Metanephros (tissue), 2 donors: ENCODE measurements around a stretch of chr2.

- RAMPAGE, long total RNA, result no peak
Observed at GRCh38 chr2:218664709-218665247, 5.3 kb downstream of the BCS1L start.

GRCh38 chr2:218755179-218755744, 26.7 kb upstream of the CYP27A1 start:
- RAMPAGE, long total RNA, result no peak

DNA sequence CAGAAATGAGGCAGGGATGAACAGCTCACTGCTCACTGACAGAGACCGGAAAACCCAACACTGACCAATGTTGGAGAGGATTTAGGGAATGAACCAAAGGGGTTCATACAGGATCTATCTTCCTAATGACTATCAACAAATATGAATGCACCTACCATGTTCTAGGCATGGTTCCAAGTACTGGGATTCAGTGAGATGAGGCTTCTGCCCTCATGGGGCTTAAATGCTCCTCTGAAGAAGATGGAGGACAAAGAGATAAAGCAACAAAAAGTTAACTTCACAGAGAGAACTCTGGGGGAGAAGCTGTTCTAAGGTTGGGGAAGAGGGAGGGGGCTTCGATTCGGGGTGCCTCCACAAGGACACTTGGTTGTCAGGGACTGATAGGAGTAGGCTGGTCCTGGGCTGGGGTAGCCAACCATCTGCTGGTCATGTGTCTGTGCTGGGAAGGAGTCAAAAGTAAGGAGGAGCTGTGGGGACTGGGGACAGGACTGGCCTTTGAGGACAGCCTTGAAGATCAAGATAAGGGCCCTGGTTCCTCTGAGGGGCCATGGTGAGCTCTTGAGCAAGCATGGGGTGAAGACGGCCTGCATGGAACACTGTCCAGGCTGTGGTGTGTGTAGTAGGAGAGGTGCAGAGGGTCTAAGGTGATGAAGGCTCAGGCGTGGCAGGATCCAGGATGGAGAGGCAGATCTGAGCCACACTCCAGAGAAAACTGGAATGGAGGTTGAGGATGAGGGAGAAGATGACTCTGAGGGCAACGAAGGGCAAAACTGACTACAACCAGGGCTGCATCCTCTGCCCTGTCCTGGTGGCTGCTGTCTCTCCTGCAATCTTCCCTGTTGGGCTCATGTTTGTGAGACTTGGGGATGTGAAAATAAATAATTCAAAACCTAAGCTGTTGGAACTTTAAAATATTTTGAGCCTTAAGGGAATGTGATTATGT, 1.7 kb downstream of the CYP27A1 start:
- RAMPAGE, long total RNA, result no peak

DNA sequence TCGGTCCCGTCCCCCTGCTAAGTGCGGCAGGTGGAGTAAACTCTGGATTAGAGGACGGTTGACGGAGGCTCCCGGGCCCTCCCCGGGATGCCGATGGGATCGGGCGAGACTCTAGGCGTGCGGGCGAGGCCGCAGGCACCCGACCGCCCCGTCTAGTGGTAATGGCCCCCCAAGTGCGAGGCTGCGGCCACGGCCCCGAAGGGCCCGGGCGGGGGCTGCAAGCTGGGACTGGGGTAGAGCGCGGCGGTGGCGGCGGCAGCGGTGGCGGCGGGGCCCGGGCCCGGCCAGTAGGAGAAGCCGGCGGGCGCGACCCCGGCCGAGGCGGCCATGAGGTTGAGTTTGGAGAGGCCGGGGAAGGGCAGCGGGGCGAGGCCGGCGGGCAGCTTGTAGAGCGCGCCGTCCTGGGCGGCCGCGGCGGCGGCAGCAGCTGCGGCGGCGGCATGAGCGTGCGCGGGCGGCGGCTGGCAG, 3.4 kb downstream of the FEV start:
- RAMPAGE, long total RNA, result no peak

DNA sequence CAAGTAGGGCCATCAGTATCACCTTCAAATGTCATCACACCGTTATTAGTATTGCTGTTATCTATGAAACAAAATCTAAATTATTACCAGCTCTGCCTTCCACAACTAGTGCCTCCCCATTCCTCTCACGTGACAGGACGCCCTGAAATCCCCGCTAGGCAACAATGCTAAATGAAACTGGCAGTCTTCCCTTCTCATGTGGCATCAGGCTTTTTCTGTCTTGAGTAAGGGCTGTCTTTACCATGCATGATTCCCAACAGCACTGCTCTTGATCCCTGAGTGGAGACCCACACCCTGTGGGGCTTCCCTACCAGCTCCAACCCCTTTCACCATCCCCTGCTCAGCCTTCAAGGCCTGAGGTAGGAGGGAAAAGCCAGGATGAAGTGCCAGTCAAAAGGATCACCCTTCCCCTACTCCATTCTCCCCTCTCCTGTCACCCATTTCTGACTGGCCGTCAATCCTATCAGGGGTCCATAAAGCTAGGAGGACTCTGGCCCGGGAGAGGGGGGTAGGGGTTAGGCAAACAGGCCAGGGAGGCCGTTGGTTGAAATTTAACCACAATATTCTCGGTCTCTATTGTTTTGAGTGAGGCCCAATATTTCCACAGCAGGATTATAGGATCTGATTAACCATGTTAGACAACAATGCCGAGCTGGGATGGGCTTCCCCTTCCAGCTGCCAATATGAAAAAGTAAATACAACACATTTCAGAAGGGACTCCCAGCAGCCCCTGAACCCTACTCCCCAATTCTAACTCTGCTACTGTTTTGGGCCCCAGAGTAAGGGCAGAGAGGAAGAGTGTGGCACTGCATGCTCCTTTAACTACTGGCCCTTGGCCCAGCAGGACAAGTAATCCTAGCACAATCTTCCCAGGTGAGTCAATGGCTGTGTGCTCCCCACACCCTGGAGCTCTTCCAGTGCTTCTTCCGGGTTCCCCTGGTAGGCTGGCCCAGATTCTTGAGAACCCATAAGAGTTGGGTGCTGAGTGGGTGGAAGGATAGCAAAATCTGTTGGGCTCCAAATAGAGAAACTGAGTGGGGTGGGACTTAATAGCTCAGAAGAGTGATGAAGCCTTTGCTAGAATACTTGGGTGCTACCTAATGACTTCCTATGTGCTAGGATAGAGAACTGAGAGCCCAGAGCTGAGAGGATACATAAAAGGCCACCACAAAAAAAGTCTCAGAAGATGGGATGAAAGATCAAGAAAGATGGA, 10.5 kb upstream of the IHH start:
- RAMPAGE, long total RNA, result no peak

DNA sequence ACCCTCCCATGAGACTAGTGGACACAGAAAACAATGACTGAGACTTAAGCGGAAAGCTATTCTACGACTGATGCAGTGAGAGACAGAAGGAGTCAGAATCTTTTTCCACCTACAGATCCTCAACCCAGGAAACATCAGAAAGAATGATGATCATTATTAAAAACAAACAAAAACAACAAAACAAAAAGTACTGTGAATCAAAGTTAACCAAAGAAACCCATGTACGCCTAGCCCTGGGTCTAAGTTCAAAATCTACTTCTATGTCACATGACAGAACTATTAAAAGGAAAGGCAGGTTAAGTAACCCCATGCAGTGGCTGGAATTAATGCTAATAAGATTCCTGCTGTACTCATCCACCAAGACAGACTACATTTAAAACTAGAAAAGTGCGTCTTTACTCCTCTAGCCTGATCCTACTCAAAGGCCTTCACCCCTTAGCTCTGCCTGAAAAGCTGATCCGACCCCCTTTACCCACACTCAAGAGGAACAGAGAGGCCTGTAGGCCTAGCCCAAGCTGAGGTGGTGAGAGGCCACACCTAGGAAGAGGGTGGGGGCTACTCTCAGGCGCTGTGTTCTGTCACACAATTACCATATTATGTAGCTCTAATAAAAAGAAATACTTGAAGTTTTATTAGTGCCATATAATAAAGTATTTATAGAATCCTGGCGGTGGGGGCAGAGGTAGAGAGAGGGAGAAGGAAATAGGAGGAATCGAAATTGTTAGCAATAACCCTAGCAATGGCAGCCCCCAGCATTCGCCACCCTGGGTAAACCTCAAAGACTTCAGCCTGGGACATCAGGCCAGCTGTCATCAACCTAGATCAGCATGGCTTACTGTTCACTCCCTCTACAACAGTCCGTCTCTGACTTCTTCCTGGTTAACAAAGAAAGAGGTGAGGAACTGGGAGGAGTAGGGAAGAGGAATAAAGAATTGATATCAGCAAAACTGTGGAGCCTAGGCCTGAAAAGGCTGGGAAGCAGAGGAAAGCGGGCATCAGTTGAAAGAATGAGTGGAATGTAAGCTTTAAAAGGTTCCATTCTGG, 37.0 kb downstream of the NHEJ1 start:
- RAMPAGE, long total RNA, result no peak

GRCh38 chr2:219170915-219171885, 1.4 kb upstream of the SLC23A3 start:
- RAMPAGE, long total RNA, result no peak

- RAMPAGE, long total RNA, result no peak
Observed at GRCh38 chr2:219206014-219206611, 469 bp upstream of the ZFAND2B start.

- RAMPAGE, long total RNA, result no peak
Observed at GRCh38 chr2:219222472-219223068, 3.8 kb upstream of the ABCB6 start.

- RAMPAGE, long total RNA, result no peak
Observed at GRCh38 chr2:219405495-219406064, 12.6 kb upstream of the DES start.

DNA sequence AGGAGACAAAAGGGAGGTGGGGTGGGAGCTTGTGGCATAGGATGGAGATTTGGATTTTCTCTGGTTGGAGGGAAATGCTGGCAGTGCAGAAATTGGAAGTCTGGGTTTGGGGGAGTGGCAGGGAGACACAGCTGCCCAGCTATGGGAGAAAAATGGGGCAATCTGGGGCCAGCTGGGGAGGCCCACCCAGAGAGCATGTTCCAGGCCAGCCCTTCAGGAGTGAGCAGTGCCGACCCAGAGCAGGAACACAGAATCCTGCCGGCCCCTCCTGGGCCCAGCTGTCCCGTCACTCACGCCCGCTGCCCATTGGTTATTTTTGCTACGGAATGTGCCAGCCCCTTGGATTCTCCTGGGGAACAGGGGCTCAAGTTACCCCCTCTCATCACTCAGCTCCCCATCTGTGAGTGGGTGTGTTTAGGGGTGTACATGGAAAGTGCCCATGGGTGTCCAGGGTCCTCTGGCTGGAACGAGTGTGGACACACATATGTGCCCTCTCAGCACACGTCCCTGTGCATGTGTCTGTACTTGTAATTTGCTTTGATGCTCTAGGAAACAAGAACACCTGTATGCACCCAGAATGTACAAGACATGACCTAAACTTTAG, 4.9 kb downstream of the SPEG start:
- RAMPAGE, long total RNA, result no peak

- RAMPAGE, long total RNA, result no peak
Observed at GRCh38 chr2:219470197-219471088, 25.5 kb upstream of the SPEGNB start.

- RAMPAGE, long total RNA, result no peak
Observed at GRCh38 chr2:219566703-219567214, 4.6 kb downstream of the OBSL1 start.

GRCh38 chr2:219567282-219567892, 4.0 kb downstream of the OBSL1 start:
- RAMPAGE, long total RNA, result no peak

DNA sequence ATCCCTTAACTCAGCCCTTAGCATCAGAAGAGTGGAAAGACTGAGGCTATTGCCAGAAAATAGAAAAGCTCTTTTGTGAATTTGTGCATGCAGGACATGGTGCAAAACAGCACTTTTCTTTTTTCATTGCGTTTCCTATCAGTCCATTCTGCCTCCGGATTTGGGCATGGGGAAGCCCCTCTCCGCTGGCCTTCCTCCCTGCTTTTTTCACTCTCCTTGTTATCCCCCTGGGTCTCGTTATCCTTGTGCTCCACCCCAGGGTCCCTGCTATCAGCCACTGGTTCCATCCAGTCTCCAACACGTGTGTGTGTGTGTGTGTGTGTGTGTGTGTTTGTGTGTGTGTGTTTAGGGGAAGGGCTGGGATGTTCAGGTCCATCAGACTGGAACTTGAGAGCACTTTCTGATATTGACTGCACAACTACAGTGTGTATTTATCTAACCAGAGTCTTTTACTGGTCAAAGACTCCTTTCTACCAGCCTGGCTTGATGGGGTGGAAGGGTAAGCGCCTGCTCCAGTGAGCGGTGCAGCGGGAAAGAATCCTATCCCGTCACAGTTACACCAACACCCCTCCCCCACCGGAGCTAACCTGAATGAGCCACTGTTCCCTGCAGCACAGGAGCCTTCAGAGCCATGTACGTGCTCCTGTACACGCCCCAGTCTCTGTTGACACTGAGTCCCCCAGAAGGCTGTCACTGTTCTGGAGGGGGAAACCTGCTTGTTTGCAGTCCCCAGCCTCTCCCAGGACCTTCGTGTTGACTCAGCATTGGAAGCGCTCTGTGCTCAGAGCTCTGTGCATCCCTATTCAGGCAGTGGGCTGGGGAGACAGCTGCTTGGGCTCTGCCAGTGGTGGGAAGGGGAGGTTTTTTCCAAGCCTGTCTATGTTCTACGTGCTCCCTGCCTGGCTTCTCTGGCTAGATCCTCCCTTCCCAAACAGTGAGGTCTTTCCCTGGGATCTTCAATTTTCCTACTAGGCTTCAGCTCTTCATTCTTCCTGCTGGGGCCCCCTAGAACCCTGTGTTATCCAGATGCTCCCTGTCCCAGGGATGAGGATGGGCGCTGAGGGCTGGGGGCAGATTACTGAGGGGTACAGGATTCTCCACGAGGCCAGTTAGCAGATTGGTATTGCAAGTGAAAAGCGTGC, 4.7 kb downstream of the INHA start:
- RAMPAGE, long total RNA, result no peak

DNA sequence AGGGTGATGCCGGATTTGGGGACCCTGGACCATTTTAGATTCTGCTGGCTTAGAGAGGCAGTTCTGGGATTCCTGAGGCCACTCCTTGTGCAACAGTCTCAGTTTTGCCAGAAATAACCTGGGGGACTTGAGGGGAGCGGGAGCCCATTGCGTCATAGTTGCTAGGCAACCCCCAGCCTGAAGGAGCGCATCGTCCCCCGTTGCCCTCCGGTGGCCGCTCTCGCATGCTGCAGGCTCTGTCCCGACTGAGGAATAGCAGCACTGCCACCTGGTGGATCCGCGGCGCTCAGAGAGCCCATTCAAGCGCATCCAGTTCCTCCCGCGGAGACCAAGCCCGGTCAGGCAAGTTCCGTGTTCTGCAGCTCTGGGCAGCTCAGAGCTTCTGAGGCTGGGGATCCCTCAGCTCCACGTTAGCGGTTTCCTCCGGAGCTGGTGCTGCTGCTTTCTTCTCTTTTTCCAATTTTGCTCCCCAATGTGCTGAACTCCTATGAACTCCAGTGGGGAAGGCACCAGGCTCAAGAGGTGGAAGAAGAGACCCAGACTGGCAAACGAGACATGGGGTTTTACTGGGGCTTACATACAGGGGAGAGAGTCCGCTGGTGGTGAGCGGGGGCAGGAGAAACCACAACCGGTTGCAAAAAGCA, 15.1 kb downstream of the SLC4A3 start:
- RAMPAGE, long total RNA, result no peak

- RAMPAGE, long total RNA, result no peak
Observed at GRCh38 chr2:219713052-219713578, 85.7 kb downstream of the SLC4A3 start.

DNA sequence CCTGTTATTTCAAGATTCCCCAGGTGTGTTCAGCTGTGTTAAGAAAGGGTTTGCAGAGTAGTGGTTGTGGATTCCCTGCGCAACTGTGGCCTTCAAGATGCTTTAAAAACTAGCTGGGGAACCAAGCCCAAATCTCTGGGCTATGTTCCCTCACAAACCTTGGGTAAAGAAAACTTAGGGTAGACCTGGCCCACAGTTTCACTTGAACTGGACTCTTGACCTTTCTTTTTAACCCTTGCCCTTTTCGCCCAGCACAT, 294.9 kb downstream of the SLC4A3 start:
- RAMPAGE, long total RNA, result no peak

DNA sequence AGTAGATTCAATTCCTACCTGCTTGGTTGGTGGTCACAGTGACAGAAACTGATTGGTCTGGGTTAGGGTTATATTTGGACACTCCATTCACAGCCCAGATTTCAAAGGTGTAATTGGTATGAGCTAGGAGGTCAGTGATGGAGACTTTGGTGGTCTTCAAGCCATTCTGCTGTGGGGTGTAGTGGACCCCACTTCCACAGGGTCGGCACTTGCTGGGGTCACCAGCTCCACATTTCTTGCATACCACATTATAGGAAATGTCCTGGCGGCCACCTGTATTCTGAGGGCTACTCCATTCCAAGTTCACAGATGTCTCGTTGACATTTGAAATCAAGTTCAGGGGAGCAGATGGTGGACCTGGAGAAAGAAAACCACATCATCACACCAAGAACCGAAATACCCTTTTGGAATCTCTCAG, 89.8 kb downstream of the EPHA4 start:
- RAMPAGE, long total RNA, result no peak

DNA sequence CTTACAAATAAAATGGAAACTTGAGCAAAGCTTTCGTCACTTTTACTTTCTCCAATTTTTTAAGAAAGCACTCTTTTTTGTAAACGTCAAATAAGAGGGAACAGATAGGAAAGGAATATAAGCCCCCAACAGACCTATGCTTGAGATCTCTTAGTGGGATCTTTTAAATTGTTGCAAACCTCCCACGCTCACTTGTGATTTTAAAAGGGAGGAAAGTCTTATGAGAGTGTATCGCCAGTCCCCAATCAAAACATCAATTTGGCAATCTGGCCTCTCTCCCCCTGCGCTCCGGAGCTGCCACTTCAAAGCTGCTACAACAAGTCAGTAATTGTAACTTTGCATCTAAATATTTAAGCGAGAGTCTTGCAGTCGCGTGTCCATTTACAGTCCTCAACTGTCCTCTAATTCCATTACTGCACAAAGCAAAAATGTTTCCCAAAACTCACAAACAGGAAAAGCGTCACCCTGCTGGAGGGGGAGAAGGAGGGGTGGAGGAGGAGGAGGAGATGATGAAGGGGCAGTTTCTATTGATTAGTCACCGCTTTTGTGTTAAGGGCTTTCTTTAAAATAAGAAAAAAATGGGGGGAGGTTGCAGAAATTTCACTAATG, 8.4 kb downstream of the PAX3 start:
- RAMPAGE, long total RNA, result no peak